ENCODE results near the genes DNM2, PLPPR2 and PRKCSH.

DNA sequence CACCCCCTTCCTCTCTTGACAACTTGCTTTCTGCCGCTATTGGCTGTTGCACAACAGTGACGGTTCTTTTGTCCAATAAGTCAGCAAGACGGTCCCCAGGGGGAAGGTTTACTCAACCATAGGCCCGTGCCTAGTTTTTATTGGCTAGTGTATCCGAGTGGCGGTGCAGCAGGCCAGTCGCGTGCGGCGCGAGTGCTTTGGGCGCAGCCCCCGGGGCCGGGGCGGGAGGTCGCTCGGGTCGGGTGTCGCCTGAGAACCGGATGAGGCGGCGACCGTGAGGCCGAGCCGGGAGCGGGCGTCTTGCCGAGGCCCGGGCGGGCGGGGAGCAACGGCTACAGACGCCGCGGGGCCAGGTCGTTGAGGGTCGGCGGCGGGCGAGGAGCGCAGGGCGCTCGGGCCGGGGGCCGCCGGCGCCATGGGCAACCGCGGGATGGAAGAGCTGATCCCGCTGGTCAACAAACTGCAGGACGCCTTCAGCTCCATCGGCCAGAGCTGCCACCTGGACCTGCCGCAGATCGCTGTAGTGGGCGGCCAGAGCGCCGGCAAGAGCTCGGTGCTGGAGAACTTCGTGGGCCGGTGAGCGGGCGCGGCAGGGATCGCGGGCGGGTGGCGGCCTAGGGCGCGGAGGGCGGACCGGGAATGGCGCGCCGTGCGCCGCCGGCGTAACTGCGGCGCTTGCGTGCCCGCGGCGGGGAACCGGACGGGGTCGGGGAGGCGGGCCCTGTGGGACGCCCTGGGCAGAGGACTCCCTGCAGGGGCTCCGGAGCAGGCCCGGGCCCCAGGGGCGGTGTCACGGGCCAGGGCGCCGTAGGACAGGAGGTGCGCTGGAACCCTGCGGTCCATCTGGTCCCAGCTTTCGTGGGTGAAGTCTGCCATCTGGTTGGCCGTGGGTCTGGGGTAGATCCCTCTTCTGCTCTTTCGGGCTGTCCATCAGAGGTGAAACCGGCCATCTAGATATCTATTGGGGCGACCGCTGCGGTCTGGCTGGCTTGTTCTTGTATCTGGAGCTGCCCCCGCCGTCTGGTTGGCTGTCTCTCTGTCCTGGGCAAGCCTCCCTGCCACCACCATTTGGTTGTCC, at the start of gene DNM2:
Gene DNM2 (plus strand): TSS at position 252 of the 1,078 bp plus-strand sequence.
- RAMPAGE, long total RNA: no peak
- RRBS: 2% methylated on average over 48 of the region's 106 CpGs
PRO-cap:
- standard: unidirectional peak, plus-strand start at position 147 of the sequence; unidirectional peak, plus-strand start at position 176 of the sequence; unidirectional peak, plus-strand start at position 252 of the sequence; bidirectional peak, plus-strand start at position 674 of the sequence, minus-strand start at position 641 of the sequence
- CoPRO, capped RNA only, 2 experiments: peak in 2 of 2 experiments; most common plus-strand start position 252 of the sequence (in 2); most common minus-strand start position 668 of the sequence (in 2)
- CoPRO, capped and uncapped RNA, 2 experiments: peak in 2 of 2 experiments; most common plus-strand start position 252 of the sequence (in 2); most common minus-strand start position 668 of the sequence (in 1)
- CoPRO, uncapped RNA only, 2 experiments: no peak in any of the 2 experiments
CAGE:
- cytosol, long polyA plus RNA: start-site peak on the plus strand centred at position 282 of the sequence, 83 bp wide, 1,244 and 337 reads in 2 replicates
- long polyA plus RNA: start-site peak on the plus strand centred at position 274 of the sequence, 31 bp wide, 67 and 53 reads in 2 replicates
- nucleolus, long total RNA: no peak
- nucleus, long polyA plus RNA: start-site peak on the plus strand centred at position 276 of the sequence, 34 bp wide, 128 and 55 reads in 2 replicates

DNA sequence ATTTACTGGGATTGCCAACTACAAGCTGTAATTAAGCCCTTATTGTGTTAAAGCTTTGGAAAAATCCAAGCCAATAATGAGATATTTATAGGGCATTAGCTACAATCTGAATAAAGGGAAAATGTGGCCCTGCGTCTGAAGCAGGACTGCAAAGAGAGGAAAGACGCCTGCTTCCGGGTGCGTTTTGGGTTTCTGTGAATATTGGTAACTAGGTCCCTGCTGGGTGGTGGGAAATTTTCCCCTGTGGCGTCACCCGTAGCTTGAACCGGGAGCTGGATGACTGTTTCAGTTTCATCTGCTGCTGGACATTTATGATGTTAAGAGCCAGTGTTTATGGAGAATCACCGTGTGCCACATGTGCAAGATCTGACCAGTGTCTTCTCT, 10.0 kb downstream of the DNM2 start:
- RAMPAGE, long total RNA: no peak
- RRBS: 97% methylated on average over 5 of the region's 8 CpGs
PRO-cap:
- standard: no peak
- CoPRO, capped RNA only, 2 experiments: no peak in any of the 2 experiments
- CoPRO, capped and uncapped RNA, 2 experiments: no peak in any of the 2 experiments
- CoPRO, uncapped RNA only, 2 experiments: peak in 1 of 2 experiments; most common plus-strand start position 88 of the sequence (in 1)
CAGE:
- cytosol, long polyA plus RNA: no peak
- long polyA plus RNA: no peak
- nucleolus, long total RNA: no peak
- nucleus, long polyA plus RNA: no peak

- RAMPAGE, long total RNA: no peak
- RRBS: no CpG with 5 or more reads among the region's 12 CpGs
PRO-cap:
- standard: no peak
- CoPRO, capped RNA only, 2 experiments: no peak in any of the 2 experiments
- CoPRO, capped and uncapped RNA, 2 experiments: no peak in any of the 2 experiments
- CoPRO, uncapped RNA only, 2 experiments: no peak in any of the 2 experiments
CAGE:
- cytosol, long polyA plus RNA: no peak
- long polyA plus RNA: no peak
- nucleolus, long total RNA: no peak
- nucleus, long polyA plus RNA: no peak
These were observed 42.4 kb downstream of the DNM2 start for GRCh38 chr19:10760264-10760634.

DNA sequence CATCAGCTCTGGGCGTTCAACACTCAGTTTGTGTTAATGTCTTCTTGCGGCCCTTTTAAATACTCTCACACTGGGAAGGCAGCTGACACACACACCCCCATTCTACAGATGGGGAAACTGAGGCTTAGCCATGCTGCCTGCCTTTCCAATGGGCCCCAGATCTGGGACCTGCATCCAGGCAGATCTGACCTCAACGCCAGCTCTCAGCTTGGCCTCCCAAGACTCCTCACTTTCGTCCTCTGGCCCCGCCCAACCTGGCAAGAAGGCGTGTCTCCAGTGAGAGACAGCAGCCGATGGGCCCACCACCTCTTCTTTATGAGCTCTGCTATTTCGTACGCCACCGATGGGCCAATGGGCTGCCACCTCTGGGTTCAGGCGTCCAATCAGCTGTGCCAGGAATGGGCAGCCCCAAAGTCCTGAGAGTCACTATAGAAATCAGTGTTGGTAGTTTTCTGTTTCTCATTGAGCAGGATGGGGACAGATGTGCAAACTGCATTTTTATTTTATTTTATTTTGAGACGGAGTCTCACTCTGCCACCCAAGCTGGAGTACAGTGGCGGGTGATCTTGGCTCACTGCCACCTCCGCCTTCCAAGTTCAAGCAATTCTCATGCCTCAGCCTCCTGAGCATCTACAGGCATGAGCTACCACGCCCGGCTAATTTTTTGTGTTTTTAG, 43.8 kb downstream of the DNM2 start:
- RAMPAGE, long total RNA: no peak
- RRBS: no CpG with 5 or more reads among the region's 16 CpGs
PRO-cap:
- standard: no peak
- CoPRO, capped RNA only, 2 experiments: no peak in any of the 2 experiments
- CoPRO, capped and uncapped RNA, 2 experiments: no peak in any of the 2 experiments
- CoPRO, uncapped RNA only, 2 experiments: peak in 1 of 2 experiments; most common plus-strand start position 511 of the sequence (in 1)
CAGE:
- cytosol, long polyA plus RNA: no peak
- long polyA plus RNA: no peak
- nucleolus, long total RNA: no peak
- nucleus, long polyA plus RNA: no peak

GRCh38 chr19:10766804-10767328, 49.0 kb downstream of the DNM2 start:
- RAMPAGE, long total RNA: no peak
- RRBS: 94% methylated on average over 2 of the region's 8 CpGs
PRO-cap:
- standard: no peak
- CoPRO, capped RNA only, 2 experiments: no peak in any of the 2 experiments
- CoPRO, capped and uncapped RNA, 2 experiments: no peak in any of the 2 experiments
- CoPRO, uncapped RNA only, 2 experiments: no peak in any of the 2 experiments
CAGE:
- cytosol, long polyA plus RNA: no peak
- long polyA plus RNA: no peak
- nucleolus, long total RNA: no peak
- nucleus, long polyA plus RNA: no peak

- RAMPAGE, long total RNA: no peak
- RRBS: no CpG with 5 or more reads among the region's 4 CpGs
PRO-cap:
- standard: no peak
- CoPRO, capped RNA only, 2 experiments: no peak in any of the 2 experiments
- CoPRO, capped and uncapped RNA, 2 experiments: no peak in any of the 2 experiments
- CoPRO, uncapped RNA only, 2 experiments: no peak in any of the 2 experiments
CAGE:
- cytosol, long polyA plus RNA: no peak
- long polyA plus RNA: no peak
- nucleolus, long total RNA: no peak
- nucleus, long polyA plus RNA: no peak
These were observed 58.7 kb downstream of the TMED1 start for GRCh38 chr19:10777370-10777741.

DNA sequence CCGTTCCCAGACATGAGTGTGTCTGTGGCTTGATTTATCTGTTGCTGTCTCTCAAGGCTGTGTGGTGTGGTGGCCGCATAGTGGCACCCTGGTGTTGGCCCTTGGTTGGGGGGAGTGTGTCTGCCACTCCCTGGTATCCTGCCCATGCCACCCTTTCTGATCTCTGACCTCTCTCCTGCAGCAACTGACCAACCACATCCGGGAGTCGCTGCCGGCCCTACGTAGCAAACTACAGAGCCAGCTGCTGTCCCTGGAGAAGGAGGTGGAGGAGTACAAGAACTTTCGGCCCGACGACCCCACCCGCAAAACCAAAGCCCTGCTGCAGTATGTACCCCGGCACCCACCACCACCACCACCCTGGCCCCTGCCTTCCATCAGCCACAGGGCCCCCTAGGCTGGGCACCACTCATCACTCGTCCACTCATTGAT, 49.6 kb downstream of the TMED1 start:
- RAMPAGE, long total RNA: no peak
- RRBS: no CpG with 5 or more reads among the region's 12 CpGs
PRO-cap:
- standard: no peak
- CoPRO, capped RNA only, 2 experiments: no peak in any of the 2 experiments
- CoPRO, capped and uncapped RNA, 2 experiments: no peak in any of the 2 experiments
- CoPRO, uncapped RNA only, 2 experiments: no peak in any of the 2 experiments
CAGE:
- cytosol, long polyA plus RNA: no peak
- long polyA plus RNA: no peak
- nucleolus, long total RNA: no peak
- nucleus, long polyA plus RNA: no peak

DNA sequence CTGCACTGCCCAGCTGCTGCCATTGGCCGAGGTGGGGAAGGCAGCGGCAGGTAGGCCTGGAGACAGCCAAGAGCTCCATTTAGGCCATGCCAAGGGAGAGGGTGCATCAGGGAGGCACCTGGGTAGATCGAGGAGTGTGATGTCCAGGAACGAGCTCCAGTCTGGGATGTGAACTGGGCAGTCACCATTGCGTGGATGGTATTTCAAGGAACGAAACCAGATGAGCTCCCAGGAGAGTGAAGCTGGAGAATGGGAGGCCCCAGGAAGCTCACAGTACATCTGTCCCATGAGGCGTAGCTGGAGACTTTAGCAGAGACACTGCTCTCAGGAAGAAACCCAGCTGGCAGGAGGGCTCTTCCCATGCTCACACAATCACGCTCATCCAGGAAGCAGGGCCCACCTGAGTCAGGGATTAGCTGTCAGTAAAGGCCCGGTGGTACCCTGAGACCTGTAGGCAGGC, 15.4 kb downstream of the TMED1 start:
- RAMPAGE, long total RNA: no peak
- RRBS: no CpG with 5 or more reads among the region's 9 CpGs
PRO-cap:
- standard: no peak
- CoPRO, capped RNA only, 2 experiments: no peak in any of the 2 experiments
- CoPRO, capped and uncapped RNA, 2 experiments: no peak in any of the 2 experiments
- CoPRO, uncapped RNA only, 2 experiments: no peak in any of the 2 experiments
CAGE:
- cytosol, long polyA plus RNA: no peak
- long polyA plus RNA: no peak
- nucleolus, long total RNA: no peak
- nucleus, long polyA plus RNA: no peak

DNA sequence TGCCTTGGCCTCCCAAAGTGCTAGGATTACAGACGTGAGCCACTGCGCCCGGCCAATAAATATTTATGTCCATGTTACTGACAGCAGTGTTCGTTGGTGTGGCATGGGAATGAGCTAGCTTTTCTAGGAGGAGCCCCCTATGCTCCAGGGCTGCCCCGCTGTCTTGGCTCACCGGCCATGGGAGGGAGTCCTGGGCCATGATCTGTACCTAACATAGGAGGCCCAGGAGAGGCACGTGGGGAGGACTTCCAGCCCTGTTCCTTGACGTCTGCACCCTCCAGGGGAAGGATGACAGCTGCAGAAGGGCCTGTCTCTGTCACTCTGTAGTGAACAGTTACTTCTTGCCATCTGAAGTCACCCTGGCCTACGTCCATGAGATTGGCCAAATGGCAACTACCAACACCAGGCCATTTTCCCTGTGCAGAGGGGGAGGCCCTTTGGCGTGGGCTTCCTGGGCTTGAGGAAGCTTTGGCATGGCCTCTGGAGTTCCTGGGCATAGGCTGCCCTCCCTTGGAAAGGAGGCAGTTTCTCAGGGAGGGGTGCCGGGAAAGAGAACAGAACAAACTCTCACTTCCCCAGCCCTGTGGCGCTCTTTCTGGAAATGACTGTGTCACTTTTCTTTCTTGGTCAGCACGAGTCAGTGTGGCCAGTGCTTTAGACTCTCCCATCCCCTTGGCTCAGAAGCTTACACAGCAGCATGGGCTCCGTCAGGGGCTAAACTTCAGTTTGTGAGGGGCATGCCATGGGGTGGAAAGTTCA, 5.1 kb downstream of the CARM1 start:
- RAMPAGE, long total RNA: no peak
- RRBS: no CpG with 5 or more reads among the region's 14 CpGs
PRO-cap:
- standard: no peak
- CoPRO, capped RNA only, 2 experiments: no peak in any of the 2 experiments
- CoPRO, capped and uncapped RNA, 2 experiments: no peak in any of the 2 experiments
- CoPRO, uncapped RNA only, 2 experiments: no peak in any of the 2 experiments
CAGE:
- cytosol, long polyA plus RNA: no peak
- long polyA plus RNA: no peak
- nucleolus, long total RNA: no peak
- nucleus, long polyA plus RNA: no peak

DNA sequence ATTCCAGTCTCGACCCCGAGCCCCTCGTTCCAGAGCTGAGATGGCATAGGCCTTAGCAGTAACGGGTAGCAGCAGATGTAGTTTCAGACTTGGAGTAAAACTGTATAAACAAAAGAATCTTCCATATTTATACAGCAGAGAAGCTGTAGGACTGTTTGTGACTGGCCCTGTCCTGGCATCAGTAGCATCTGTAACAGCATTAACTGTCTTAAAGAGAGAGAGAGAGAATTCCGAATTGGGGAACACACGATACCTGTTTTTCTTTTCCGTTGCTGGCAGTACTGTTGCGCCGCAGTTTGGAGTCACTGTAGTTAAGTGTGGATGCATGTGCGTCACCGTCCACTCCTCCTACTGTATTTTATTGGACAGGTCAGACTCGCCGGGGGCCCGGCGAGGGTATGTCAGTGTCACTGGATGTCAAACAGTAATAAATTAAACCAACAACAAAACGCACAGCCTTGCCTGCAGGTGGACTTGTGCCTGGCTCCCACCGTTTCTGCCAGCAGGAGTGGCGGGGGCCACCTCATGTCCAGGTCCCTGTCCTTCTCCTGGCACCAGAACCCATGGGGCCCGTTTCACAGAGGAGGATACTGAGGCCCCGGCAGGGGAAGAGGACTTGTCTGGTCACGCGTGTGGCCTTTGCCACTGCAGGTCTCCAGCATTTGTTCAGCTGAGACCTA, 27.3 kb upstream of the LDLR start:
- RAMPAGE, long total RNA: no peak
- RRBS: no CpG with 5 or more reads among the region's 22 CpGs
PRO-cap:
- standard: no peak
- CoPRO, capped RNA only, 2 experiments: no peak in any of the 2 experiments
- CoPRO, capped and uncapped RNA, 2 experiments: no peak in any of the 2 experiments
- CoPRO, uncapped RNA only, 2 experiments: peak in 2 of 2 experiments; most common plus-strand start position 361 of the sequence (in 1)
CAGE:
- cytosol, long polyA plus RNA: no peak
- long polyA plus RNA: no peak
- nucleolus, long total RNA: no peak
- nucleus, long polyA plus RNA: no peak

DNA sequence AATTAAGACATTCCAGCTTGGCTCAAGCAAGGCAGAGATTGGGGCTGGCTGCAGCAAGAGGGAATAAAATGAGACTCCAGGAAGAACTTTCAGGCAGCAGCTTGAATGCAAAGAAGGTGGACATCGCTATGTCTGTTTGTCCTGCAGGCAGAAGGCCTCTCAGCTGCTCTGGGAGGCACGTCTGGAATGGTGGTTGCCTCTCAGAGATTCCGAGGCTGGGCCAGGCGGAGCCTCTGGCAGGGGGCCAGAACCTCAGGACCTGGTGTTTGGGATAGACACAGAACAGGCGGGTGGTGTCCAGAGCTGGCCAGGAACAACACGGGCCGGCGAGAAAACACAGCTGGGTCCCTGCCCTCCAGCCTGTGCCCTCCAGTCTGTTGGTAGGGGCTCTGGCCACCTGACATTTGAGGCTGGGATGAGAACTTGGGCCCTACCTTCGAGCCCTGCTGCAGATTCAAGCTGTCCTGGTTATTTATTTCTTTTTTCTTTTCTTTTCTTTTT, 7.6 kb downstream of the KANK2 start:
- RAMPAGE, long total RNA: no peak
- RRBS: no CpG with 5 or more reads among the region's 9 CpGs
PRO-cap:
- standard: no peak
- CoPRO, capped RNA only, 2 experiments: no peak in any of the 2 experiments
- CoPRO, capped and uncapped RNA, 2 experiments: no peak in any of the 2 experiments
- CoPRO, uncapped RNA only, 2 experiments: peak in 2 of 2 experiments; most common minus-strand start position 183 of the sequence (in 1)
CAGE:
- cytosol, long polyA plus RNA: no peak
- long polyA plus RNA: no peak
- nucleolus, long total RNA: no peak
- nucleus, long polyA plus RNA: no peak

GRCh38 chr19:11236398-11237230, 2.8 kb upstream of the ANGPTL8 start:
- RAMPAGE, long total RNA: no peak
- RRBS: 89% methylated on average over 10 of the region's 27 CpGs
PRO-cap:
- standard: no peak
- CoPRO, capped RNA only, 2 experiments: no peak in any of the 2 experiments
- CoPRO, capped and uncapped RNA, 2 experiments: no peak in any of the 2 experiments
- CoPRO, uncapped RNA only, 2 experiments: no peak in any of the 2 experiments
CAGE:
- cytosol, long polyA plus RNA: no peak
- long polyA plus RNA: no peak
- nucleolus, long total RNA: no peak
- nucleus, long polyA plus RNA: no peak

- RAMPAGE, long total RNA: no peak
- RRBS: no CpG with 5 or more reads among the region's 24 CpGs
PRO-cap:
- standard: no peak
- CoPRO, capped RNA only, 2 experiments: no peak in any of the 2 experiments
- CoPRO, capped and uncapped RNA, 2 experiments: no peak in any of the 2 experiments
- CoPRO, uncapped RNA only, 2 experiments: no peak in any of the 2 experiments
CAGE:
- cytosol, long polyA plus RNA: no peak
- long polyA plus RNA: no peak
- nucleolus, long total RNA: no peak
- nucleus, long polyA plus RNA: no peak
These were observed 571 bp downstream of the RAB3D start for GRCh38 chr19:11338773-11339398.

- RAMPAGE, long total RNA: no peak
- RRBS: 2% methylated on average over 21 of the region's 63 CpGs
PRO-cap:
- standard: bidirectional peak, plus-strand start at chr19:11355432, minus-strand start at chr19:11355243
- CoPRO, capped RNA only, 2 experiments: peak in 2 of 2 experiments; most common plus-strand start chr19:11355432 (in 1); most common minus-strand start chr19:11355475 (in 1)
- CoPRO, capped and uncapped RNA, 2 experiments: peak in 2 of 2 experiments; most common plus-strand start chr19:11355459 (in 2); most common minus-strand start chr19:11355141 (in 1)
- CoPRO, uncapped RNA only, 2 experiments: no peak in any of the 2 experiments
CAGE:
- cytosol, long polyA plus RNA: no peak
- long polyA plus RNA: no peak
- nucleolus, long total RNA: no peak
- nucleus, long polyA plus RNA: no peak
These were observed at the start of gene PLPPR2 for GRCh38 chr19:11355040-11355994. TSS of gene PLPPR2 (plus strand) at chr19:11355432.

DNA sequence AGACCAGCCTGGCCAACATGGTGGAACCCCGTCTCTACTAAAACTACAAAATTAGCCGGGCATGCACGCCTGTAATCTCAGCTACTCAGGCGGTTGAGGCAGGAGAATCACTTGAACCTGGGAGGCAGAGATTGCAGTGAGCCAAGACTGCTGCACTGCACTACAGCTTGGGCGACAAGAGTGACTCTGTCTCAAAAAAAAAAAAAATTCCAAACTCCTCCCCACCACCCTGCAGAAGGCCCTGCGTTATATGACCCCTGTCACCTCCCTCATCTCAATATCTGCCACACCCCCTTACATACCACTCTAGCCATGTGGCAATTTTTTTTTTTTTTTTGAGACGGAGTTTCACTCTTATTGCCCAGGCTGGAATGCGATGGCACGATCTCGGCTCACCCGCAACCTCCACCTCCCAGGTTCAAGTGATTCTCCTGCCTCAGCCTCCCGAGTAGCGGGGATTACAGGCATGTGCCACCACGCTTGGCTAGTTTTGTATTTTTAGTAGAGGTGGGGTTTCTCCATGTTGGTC, 4.7 kb downstream of the EPOR start:
- RAMPAGE, long total RNA: no peak
- RRBS: no CpG with 5 or more reads among the region's 14 CpGs
PRO-cap:
- standard: no peak
- CoPRO, capped RNA only, 2 experiments: no peak in any of the 2 experiments
- CoPRO, capped and uncapped RNA, 2 experiments: no peak in any of the 2 experiments
- CoPRO, uncapped RNA only, 2 experiments: no peak in any of the 2 experiments
CAGE:
- cytosol, long polyA plus RNA: no peak
- long polyA plus RNA: no peak
- nucleolus, long total RNA: no peak
- nucleus, long polyA plus RNA: no peak

GRCh38 chr19:11434793-11436003, at the start of gene PRKCSH:
TSS of gene PRKCSH (plus strand) at chr19:11435635.
- RAMPAGE, long total RNA: start-site peak on the plus strand at chr19:11435627-11435666, 166 and 346 reads in 2 replicates
- RRBS: 3% methylated on average over 9 of the region's 68 CpGs
PRO-cap:
- standard: bidirectional peak, plus-strand start at chr19:11435288, minus-strand start at chr19:11435118; bidirectional peak, plus-strand start at chr19:11435643, minus-strand start at chr19:11435515
- CoPRO, capped RNA only, 2 experiments: peak in 2 of 2 experiments; most common plus-strand start chr19:11435635 (in 2); most common minus-strand start chr19:11435461 (in 2)
- CoPRO, capped and uncapped RNA, 2 experiments: peak in 2 of 2 experiments; most common plus-strand start chr19:11435635 (in 2); most common minus-strand start chr19:11435461 (in 1)
- CoPRO, uncapped RNA only, 2 experiments: no peak in any of the 2 experiments
CAGE:
- cytosol, long polyA plus RNA: start-site peak on the plus strand at chr19:11435626-11435680, 1,589 and 559 reads in 2 replicates
- long polyA plus RNA: start-site peak on the plus strand at chr19:11435626-11435680, 637 and 693 reads in 2 replicates
- nucleolus, long total RNA: no peak
- nucleus, long polyA plus RNA: start-site peak on the plus strand at chr19:11435619-11435672, 615 and 262 reads in 2 replicates

GRCh38 chr19:11481464-11482182, 777 bp upstream of the ELAVL3 start:
- RAMPAGE, long total RNA: no peak
- RRBS: 5% methylated on average over 7 of the region's 33 CpGs
PRO-cap:
- standard: bidirectional peak, plus-strand start at chr19:11482280, minus-strand start at chr19:11482091
- CoPRO, capped RNA only, 2 experiments: no peak in any of the 2 experiments
- CoPRO, capped and uncapped RNA, 2 experiments: peak in 2 of 2 experiments; most common minus-strand start chr19:11482083 (in 1)
- CoPRO, uncapped RNA only, 2 experiments: no peak in any of the 2 experiments
CAGE:
- cytosol, long polyA plus RNA: no peak
- long polyA plus RNA: no peak
- nucleolus, long total RNA: no peak
- nucleus, long polyA plus RNA: no peak

GRCh38 chr19:11536014-11536354, 2.7 kb upstream of the CNN1 start:
- RAMPAGE, long total RNA: no peak
- RRBS: 2% methylated on average over 10 of the region's 35 CpGs
PRO-cap:
- standard: bidirectional peak, plus-strand start at chr19:11536271, minus-strand start at chr19:11536112
- CoPRO, capped RNA only, 2 experiments: peak in 2 of 2 experiments; most common plus-strand start chr19:11536268 (in 1); most common minus-strand start chr19:11536127 (in 2)
- CoPRO, capped and uncapped RNA, 2 experiments: no peak in any of the 2 experiments
- CoPRO, uncapped RNA only, 2 experiments: peak in 2 of 2 experiments; most common minus-strand start chr19:11536100 (in 1)
CAGE:
- cytosol, long polyA plus RNA: no peak
- long polyA plus RNA: no peak
- nucleolus, long total RNA: no peak
- nucleus, long polyA plus RNA: no peak

Measured in K562 (cell line).